Panc1 (cell line): Measurements from ENCODE around the genes TGFB3 and IRF2BPL.

DNA sequence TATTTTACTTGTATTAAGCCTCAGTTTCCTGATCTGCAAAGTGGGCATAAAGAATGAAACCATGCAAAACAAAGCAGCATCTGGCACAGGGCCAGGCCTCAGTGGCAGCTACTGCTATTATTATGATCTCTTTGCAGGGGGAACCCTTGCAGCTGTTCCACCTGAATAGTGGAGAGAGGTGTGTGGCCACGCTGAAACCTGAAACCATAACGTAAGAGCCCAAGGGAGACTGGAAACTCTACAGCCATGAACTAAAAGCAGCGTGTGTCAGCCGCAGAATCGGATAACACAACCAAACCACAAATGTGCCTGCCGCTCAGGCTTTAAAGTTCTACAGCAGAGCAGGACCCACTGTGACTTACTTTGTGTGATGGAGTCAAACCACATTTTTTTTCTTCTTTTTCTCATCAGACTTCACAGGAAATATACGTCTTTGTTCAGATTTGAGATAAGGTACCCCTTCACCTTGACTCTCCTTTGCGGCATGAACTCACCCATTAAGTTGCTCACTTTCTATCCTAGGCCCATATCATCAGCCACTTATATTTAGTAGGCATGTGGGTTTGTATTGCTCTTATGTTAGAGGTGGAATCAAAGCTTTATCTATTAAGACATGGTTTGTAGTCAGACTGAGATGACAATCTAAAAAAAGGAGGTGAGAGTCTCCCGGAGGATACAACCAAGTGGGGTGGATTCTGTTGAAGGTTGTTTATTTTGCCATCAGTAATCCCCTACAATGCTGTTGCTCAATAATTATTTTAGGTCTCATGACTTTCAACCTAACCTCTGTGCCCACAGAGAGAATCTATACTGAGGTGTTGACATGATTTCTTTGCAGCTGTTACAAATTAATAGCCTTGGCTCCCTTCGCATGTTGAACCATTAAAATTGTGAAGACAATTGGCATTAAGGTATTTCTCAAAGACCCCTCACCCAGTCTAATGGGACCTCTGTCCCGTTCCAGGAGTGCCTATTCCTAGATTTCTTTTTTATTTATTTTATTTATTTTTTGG, 28.9 kb upstream of the FOS start:
- RRBS, 2 experiments: no CpG with 5 or more reads among the region's 11 CpGs

GRCh38 chr14:75258633-75259421, 19.8 kb upstream of the FOS start:
- RRBS, 2 experiments: 7% methylated on average over 6 of the region's 45 CpGs; no CpG with 5 or more reads in 1 of the 2 experiments

DNA sequence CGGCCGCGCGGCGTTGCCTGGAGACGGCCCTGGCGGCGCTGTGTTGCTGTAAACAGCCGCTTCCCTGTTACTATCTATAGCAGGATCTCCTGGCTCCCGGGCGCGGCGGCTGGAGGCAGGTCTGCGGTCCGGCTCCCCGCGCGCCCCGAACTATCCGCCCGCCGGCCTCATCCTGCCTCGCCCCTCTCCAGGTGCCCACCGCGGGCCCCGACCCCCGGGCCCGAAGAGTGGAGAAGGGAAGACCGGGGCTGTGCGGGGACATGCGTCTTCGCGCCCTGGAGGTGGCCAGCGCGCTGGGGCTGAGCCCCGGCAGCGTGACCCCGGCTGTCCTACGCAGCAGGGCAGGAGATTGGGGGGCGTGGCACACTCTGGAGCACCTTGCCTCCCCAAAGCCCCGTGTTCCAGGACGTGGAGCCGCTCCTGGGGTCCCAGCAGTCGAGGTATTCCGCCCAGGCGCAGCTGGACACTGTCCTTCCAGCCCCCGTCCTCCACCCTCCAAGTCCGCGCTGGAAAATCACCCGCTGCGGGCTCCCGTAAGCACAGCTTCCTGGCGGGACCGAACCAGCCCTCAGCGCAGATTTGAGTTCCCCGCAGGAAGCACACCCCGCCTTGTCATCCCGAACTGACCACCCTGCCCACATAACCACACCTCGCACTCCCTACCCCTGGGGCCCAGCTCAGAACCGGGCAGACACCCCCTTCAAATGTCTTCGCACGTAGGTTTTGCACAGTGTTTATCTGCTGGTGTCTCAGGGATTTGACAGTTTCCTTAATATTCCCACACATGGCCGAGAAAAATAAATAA, 1.2 kb upstream of the FOS start:
- RRBS, 2 experiments: 1 to 3% methylated on average over 22 of the region's 63 CpGs

GRCh38 chr14:75280760-75281736, 2.4 kb downstream of the FOS start:
- RRBS, 2 experiments: no CpG with 5 or more reads among the region's 18 CpGs

DNA sequence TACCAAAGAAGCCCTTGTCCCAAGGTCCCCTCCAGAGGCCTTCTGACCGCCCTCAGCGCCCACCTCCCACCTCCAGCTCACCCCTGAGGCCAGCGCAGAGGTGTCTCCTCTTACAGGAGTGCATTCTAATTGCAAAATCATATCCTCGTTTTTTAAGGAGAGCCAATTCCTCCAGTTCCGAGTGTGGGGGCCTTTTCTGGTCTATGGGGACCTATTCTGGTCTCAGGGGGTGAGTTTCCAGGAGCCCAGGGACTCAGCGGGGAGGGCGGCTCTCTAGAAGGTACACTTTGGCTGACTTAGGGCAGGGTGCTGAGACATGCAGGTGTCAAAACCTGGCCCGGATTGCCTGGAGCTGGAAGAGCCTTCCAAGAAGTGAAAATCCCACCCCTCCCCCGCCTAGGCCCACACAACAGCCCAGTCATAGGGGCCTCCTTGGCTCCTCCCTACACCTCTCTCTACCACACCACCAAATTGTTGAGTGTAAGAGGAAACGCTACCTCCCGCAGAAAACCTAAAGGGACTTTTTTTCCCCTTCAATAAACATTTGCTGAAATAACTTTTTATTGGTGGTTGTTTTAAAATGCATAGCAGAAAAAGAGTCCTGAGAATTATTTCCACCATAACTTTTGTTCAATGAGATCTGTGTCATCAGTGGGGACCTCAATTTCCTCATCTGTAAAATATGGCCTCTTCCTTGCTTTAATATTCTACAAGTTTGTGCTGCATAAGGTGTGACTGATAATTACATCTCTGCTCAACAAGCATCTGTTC, 8.4 kb upstream of the JDP2 start:
- RRBS, 2 experiments: no CpG with 5 or more reads among the region's 11 CpGs

DNA sequence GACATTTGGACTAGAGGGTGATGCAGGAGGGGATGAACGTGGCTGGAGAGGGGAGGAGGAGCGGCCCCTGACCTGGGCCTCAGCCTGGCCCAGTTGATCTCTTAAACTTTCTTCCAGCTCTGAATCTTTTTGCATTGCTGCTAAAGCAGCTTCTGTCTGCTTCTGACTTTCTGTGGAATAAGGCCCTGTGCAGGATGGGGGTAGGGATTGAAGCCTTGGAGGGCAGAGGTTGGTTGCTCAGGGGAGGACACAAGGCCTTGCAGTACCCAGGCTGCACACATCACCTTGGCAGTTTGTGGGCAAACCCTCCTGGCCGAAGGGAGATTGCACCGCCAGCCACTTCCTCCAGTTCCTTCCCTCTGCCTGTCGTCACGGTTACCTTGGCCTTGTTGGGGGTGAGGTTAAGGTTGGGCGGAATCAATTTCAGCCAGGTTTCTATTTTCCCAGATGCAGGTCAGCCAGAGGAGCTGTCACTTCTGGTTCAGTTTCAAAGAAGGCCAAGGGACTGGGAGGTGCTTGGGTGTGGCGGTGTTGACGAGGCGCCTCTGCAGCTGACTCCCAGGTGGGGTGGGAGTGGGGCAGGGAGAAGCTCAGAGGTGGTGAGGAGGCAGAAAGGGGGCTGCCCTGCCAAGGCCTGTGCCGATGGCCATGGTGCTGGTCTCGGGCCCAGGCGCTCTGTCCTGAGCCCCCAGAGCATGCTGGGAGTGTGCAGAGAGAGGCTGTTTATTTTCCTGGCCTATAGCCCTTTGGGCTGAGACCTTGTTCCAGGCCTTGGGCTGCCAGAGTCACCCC, 31.3 kb downstream of the JDP2 start:
- RRBS, 2 experiments: no CpG with 5 or more reads among the region's 13 CpGs

GRCh38 chr14:75577422-75578029, 894 bp upstream of the FLVCR2 start:
- RRBS, 2 experiments: 3 to 9% methylated on average over 3 of the region's 17 CpGs

- RRBS, 2 experiments: no CpG with 5 or more reads among the region's 9 CpGs
Measured at GRCh38 chr14:75711526-75712573, 50.8 kb downstream of the TTLL5 start.

DNA sequence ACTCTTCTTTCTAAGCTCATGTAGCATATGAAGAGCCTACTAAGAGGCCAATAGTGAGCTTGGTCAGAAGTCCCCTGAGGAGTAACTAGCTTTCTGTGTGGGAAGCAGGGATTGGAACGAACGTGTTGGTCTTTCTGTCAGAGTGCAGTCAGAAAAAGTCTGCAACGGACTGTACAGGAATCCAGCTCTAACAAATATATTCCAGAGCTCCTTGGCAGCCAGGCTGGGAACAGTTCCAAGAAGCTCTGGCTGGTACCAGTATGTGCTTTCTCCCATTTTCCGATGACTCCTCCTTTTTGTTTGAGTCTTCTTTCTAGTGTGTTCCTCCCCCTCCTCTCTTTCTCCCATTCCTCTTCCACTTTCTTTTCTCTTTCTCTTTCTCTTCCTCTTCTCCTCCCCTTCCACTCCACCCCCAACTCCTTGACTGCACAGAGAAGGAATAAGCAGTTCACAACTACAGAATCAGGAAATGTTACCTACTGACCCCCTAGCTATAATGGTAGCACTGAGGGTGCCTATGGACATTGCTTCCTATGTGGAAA, 59.8 kb downstream of the TTLL5 start:
- RRBS, 2 experiments: no CpG with 5 or more reads among the region's 4 CpGs

DNA sequence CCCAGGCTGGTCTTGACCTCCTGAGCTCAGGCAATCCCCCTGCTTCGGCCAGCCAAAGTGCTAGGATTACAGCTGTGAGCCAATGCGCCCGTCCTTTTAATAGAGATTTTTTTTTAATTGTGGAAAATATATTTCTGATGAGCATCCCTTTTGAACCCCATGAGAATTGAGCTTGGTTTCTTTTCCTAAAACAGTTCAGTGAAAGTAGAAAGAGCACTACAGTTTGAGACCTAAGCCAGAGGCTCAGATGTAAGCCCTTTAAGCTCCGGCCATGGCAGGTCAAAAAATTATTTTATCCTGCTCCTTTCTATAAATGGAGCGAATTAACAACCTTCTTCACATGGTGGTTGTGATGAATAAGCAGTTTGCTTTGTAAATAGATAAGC, 96.1 kb downstream of the TTLL5 start:
- RRBS, 2 experiments: no CpG with 5 or more reads among the region's 5 CpGs

GRCh38 chr14:75981803-75982223, at the start of gene TGFB3:
TSS of gene TGFB3 (minus strand) at chr14:75981995.
- RRBS, 2 experiments: no CpG with 5 or more reads among the region's 17 CpGs

GRCh38 chr14:76075167-76075560, 76.6 kb upstream of the GPATCH2L start:
- RRBS, 2 experiments: no CpG with 5 or more reads among the region's 9 CpGs

GRCh38 chr14:76138629-76139050, 13.1 kb upstream of the GPATCH2L start:
- RRBS, 2 experiments: 10 to 12% methylated on average over 6 to 8 of the region's 44 CpGs

GRCh38 chr14:76329207-76329527, 46.8 kb upstream of the ESRRB start:
- RRBS, 2 experiments: no CpG with 5 or more reads among the region's 5 CpGs

DNA sequence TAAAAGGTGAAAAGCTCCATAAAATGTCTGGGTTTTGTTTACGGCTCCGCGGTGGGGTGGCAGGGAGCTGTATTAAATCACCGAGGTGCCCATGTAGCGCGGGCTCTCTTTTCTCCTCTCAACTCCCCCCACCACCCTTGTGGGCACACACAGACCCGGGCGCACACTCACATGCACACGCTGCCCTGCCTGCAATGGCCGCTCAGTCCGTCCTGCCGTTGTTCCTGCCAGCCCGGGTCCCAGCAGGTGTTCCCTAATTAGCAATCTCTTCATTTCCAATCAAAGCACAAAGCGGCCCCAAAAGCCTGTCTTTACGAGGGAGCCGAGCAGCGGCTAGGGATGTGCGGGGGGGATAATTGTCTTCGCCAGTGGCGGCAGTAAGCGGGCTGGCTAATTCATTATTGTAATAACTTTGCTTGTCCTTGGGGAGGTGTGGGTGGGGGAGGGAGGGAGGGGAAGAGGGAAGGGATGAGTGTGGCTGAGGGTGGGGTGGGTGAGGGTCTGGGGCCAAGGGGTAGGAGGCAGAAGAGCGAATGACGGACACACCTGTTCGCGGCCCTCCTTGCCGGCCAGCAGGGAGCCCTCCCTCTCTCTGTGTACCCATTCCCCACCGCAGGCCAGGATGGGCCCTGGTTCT, 46.3 kb upstream of the ESRRB start:
- RRBS, 2 experiments: 44 to 45% methylated on average over 7 of the region's 27 CpGs

- RRBS, 2 experiments: no CpG with 5 or more reads among the region's 2 CpGs
Measured at GRCh38 chr14:76832586-76833294, 6.5 kb downstream of the LRRC74A start.

GRCh38 chr14:76924400-76925118, 98.4 kb downstream of the LRRC74A start:
- RRBS, 2 experiments: 77 to 82% methylated on average over 2 of the region's 15 CpGs

- RRBS, 2 experiments: no CpG with 5 or more reads among the region's 7 CpGs
Measured at GRCh38 chr14:76960008-76960283, 68.6 kb downstream of the IRF2BPL start.

GRCh38 chr14:77007850-77008697, 20.4 kb downstream of the IRF2BPL start:
- RRBS, 2 experiments: no CpG with 5 or more reads among the region's 3 CpGs

GRCh38 chr14:77028231-77029167, at the start of gene IRF2BPL:
TSS of gene IRF2BPL (minus strand) at chr14:77028708.
- RRBS, 2 experiments: 1 to 5% methylated on average over 38 of the region's 92 CpGs